ENCODE results near the genes TRAF1, TTLL11 and OR1J2.

DNA sequence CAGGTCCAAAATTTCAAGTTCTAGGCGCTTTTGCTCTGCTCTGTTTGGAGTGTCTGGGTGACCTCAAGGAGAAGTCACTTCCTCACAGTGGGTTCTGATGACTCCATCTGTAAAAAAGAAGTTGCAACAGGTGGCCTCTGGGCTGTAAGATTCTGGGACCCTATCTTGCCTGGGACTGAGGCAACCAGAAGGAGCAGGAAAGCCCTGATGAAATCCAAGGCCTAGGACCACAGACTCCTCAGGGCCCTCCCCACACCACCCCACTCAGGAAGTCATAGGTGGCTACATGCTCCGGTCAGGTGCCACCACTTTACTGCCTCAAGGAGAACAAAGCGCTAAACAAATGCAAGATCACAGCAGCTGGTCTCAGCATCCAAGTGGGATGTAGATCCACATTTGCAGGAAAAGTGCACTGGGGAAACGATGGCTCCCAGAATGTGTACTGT, at the start of gene TRAF1:
Gene TRAF1 (minus strand): TSS at position 215 of the 446 bp plus-strand sequence.
- RRBS: no CpG with 5 or more reads among the region's 4 CpGs

- RRBS: no CpG with 5 or more reads among the region's 4 CpGs
Observed at GRCh38 chr9:120927423-120927818, 825 bp upstream of the TRAF1 start.

- RRBS: no CpG with 5 or more reads among the region's 6 CpGs
Observed at GRCh38 chr9:120988765-120989504, 61.1 kb downstream of the C5 start.

- RRBS: no CpG with 5 or more reads among the region's 1 CpG
Observed at GRCh38 chr9:121002565-121002985, 47.5 kb downstream of the C5 start.

- RRBS: no CpG with 5 or more reads among the region's 4 CpGs
Observed at GRCh38 chr9:121200262-121200822, 1.3 kb downstream of the RAB14 start.

DNA sequence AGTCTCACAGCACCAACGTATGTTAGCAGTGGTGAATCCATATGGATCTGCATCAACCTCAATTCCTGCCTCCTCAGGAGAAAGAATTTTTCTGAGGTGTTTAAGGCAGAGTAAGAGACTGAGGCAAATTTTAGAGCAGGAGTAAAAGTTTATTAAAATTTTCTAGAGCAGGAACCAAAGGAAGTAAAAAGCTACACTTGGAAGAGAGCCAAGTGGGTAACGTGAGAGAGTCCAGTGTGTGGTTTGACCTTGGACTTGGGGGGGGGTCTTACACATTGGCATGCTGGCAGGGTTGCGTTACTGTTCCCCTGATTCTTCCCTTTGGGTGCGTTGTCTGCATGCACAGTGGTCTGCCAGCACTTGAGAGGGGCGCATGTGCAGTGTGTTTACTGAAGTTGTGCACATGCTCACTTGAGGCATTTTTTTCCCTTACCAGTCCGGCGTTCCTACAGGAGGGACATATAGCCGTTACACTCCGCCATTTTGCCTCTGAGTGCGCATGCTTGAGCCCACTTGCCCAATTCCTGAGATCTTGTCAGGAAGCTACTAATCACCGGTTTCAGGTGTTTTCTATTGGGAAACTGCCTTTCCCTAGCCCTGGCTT, 21.1 kb upstream of the RAB14 start:
- RRBS: no CpG with 5 or more reads among the region's 11 CpGs

GRCh38 chr9:121286292-121287384, 18.7 kb downstream of the GSN start:
- RRBS: no CpG with 5 or more reads among the region's 17 CpGs

- RRBS: 19% methylated on average over 5 of the region's 12 CpGs
Observed at GRCh38 chr9:121298520-121299365, 30.8 kb downstream of the GSN start.

GRCh38 chr9:121529706-121530110, 30.1 kb upstream of the GGTA1 start:
- RRBS: no CpG with 5 or more reads among the region's 8 CpGs

GRCh38 chr9:121565734-121566154, 66.1 kb upstream of the GGTA1 start:
- RRBS: no CpG with 5 or more reads among the region's 4 CpGs

GRCh38 chr9:121599237-121599917, 52.1 kb upstream of the DAB2IP start:
- RRBS: 1% methylated on average over 39 of the region's 75 CpGs

DNA sequence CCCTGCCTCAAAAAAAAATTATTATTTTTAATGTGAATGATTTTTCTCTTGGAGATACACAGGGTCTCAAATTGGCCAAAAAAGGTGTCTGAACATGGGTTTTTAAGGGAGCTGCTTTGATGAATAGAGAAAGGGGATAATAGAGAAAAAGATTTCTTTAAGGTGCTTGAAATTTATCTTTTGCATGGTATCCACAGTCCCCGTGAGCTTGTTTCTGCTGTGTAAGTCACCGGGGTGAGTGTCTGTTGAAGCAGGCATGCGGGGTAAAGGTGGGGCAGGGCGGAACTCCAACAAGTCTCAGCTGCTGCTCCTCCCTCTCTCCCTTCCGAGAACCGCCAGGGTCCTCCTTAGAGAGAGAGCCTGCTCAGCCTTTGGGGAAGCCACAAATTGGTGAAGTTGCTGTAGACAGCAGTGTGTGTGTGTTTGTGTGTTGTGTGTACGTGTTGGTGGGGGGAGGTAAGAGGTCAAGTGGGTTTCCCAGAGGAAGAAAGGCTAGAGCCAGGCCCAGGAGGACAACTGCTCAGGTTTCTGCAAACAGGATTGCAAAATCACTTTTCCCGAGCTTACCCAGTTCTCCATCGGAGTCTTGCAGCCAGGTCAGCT, 39.0 kb upstream of the DAB2IP start:
- RRBS: no CpG with 5 or more reads among the region's 9 CpGs

GRCh38 chr9:121739612-121740379, 88.4 kb downstream of the DAB2IP start:
- RRBS: no CpG with 5 or more reads among the region's 15 CpGs

DNA sequence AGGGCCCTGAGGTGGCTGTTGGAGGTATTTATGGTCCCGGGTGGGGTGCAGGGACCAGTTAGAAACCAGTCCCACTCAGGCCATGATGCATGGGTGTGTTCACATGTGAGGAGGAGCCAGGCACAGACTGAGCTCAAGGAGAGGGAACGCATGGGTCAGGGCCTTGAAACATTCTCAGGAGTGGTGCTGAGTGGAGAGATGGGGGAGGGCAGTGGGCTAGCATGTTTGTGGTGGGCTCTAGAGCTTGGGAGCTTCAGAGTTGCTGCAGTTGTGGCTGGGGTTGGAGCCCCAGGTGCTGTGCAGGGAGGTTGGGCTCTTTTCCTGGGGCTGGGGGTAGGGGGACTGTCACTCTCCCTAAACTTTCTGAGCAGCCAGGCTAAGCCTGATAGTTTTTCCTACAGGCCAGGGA, 95.4 kb downstream of the DAB2IP start:
- RRBS: no CpG with 5 or more reads among the region's 2 CpGs

DNA sequence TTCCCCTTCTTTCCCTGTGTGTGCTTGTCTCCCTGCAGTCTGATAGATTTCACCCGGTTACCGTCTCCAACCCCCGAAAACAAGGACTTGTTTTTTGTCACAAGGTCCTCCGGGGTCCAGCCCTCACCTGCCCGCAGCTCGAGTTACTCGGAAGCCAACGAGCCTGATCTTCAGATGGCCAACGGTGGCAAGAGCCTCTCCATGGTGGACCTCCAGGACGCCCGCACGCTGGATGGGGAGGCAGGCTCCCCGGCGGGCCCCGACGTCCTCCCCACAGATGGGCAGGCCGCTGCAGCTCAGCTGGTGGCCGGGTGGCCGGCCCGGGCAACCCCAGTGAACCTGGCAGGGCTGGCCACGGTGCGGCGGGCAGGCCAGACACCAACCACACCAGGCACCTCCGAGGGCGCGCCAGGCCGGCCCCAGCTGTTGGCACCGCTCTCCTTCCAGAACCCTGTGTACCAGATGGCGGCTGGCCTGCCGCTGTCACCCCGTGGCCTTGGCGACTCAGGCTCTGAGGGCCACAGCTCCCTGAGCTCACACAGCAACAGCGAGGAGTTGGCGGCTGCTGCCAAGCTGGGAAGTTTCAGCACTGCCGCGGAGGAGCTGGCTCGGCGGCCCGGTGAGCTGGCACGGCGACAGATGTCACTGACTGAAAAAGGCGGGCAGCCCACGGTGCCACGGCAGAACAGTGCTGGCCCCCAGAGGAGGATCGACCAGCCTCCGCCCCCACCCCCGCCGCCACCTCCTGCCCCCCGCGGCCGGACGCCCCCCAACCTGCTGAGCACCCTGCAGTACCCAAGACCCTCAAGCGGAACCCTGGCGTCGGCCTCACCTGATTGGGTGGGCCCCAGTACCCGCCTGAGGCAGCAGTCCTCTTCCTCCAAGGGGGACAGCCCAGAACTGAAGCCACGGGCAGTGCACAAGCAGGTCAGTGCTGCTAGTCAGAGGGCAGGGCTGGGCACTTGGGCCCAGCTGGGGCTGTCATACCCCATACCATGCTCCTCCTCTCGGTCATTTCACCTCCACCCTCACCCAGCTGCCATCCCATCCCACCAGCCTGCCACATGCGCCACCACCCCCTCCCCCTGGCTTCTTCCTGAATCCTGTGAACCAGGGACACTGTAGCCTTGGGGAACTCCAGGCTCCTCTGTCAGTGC, 121.5 kb downstream of the DAB2IP start:
- RRBS: 94% methylated on average over 10 of the region's 59 CpGs

DNA sequence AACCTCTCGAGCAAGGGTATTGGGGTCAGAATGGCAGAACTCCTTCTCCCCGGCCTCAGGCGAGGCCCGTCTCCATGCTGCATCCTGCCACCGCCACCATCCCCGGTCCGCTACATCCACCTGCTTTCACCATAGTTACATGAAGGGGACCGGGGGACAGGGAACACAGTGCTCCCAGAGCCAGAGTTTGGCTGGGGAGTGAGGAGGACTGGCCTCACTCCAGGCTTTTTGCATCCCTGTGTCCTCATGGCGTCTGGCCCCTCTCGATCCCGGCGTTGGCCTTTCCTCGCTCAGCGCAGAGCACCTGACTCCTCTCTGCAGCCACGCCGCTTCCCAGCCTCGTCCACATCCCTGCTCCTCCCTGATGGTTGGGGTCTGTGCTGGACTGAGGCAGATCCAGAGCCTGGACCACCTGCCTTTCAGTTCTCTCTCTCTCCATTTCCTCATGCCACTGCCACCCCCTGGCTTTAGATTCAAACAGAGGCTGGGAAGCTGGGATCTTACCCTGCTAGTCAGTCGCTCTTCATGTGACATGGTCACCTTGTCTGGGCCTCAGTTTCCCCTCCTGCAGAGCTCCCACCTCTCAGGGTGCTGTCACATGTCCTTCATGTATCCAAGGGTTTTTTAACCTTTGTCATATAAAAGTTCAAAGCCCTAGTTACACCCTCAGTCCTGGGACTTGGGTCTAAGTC, 124.0 kb downstream of the DAB2IP start:
- RRBS: 96% methylated on average over 6 of the region's 18 CpGs

- RRBS: no CpG with 5 or more reads among the region's 12 CpGs
Observed at GRCh38 chr9:121987977-121988914, 104.9 kb downstream of the TTLL11 start.

- RRBS: 8% methylated on average over 28 of the region's 111 CpGs
Observed at GRCh38 chr9:122092558-122093617, at the start of gene TTLL11. Gene TTLL11 (minus strand): TSS chr9:122093308.

GRCh38 chr9:122164180-122164748, 4.6 kb downstream of the MORN5 start:
- RRBS: no CpG with 5 or more reads among the region's 2 CpGs

GRCh38 chr9:122510433-122510941, at the start of gene OR1J2:
Gene OR1J2 (plus strand): TSS chr9:122510802.
- RRBS: no CpG with 5 or more reads among the region's 7 CpGs

All from HCT116 (cell line).